Placental pericyte (primary cell): ENCODE measurements around a stretch of chrX.

- CAGE, long polyA plus RNA, result no peak
These were observed 163.9 kb downstream of the PRKX start for GRCh38 chrX:3549382-3550064.

- CAGE, long polyA plus RNA, result no peak
These were observed 30.1 kb upstream of the PRKX start for GRCh38 chrX:3743529-3743996.

DNA sequence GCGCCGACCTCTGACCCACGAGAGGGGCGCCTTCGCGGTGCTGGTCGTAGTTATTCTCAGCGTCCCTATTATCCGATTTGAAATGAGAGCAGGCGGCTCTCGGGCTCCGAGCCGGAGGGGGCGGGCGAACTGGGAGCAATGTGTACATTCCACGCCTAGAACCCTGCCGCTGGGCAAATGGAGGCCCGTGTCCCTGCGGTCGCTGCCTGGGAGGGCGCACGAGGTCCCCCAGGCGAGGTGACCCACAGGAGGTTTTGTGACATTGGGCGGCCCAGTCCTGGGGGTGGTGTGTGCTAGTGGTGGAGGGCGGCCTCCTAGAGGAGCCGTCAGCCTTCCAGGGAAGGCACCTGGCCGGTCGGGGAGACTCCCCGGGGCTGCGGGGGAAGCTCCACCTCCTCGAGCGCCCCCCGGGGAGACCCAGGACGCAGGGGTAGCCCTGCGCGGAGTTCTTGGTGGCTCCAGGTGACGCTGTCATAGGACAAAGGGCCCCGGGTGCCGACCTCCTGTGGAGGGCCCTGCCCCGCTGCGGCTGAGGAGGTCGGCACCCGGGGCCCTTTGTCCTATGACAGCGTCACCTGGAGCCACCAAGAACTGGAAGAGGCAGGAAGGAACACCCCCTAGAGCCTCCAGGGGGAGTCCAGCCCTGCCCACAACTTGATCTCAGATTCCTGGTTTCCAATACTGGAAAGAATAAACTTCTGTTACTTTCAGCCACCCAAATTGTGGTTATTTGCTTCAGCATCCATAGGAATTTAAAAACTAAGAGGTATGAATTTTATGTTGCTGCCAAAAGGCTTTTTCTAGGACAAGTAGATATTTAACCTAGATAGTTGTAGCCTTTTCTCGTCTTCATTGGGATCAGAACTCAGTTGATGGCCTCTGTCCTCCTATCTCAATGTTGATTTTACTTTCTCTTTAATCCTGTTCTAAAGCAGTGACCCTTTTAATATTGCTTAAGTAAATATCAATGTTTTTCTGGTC, 102.8 kb upstream of the PRKX start:
- CAGE, long polyA plus RNA, result no peak

GRCh38 chrX:3817325-3818130, 104.1 kb upstream of the PRKX start:
- CAGE, long polyA plus RNA, result no peak

- CAGE, long polyA plus RNA, result no peak
These were observed 109.5 kb upstream of the PRKX start for GRCh38 chrX:3822862-3823427.

- CAGE, long polyA plus RNA, result no peak
These were observed 1176.6 kb downstream of the NLGN4X start for GRCh38 chrX:5052064-5052465.

GRCh38 chrX:7132200-7133186, 15.0 kb upstream of the STS start:
- CAGE, long polyA plus RNA, result no peak

GRCh38 chrX:7252183-7252617, 104.2 kb upstream of the PUDP start:
- CAGE, long polyA plus RNA, result no peak

DNA sequence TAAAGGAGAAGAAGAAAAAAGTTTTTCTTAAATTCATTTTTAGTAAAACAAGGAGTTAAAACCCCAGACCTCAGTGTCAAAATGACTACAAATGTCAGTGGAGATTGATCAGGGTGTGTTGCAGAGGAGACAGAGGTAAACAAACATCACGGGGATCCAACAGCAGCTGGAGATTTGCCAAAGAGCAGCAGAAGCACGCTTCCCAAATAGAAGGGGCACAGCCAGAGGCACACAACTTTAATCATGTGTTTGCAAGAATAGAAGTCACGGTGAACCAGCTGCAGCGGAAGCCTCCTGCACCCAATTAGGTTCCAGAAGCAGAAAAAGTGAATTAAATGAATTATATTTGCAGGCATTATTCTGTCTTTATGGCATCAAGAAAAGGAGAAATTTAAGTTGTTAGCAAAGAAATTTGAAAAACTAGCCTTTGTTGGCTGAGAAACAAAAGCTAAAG, 129.5 kb upstream of the FAM9B start:
- CAGE, long polyA plus RNA, result no peak

DNA sequence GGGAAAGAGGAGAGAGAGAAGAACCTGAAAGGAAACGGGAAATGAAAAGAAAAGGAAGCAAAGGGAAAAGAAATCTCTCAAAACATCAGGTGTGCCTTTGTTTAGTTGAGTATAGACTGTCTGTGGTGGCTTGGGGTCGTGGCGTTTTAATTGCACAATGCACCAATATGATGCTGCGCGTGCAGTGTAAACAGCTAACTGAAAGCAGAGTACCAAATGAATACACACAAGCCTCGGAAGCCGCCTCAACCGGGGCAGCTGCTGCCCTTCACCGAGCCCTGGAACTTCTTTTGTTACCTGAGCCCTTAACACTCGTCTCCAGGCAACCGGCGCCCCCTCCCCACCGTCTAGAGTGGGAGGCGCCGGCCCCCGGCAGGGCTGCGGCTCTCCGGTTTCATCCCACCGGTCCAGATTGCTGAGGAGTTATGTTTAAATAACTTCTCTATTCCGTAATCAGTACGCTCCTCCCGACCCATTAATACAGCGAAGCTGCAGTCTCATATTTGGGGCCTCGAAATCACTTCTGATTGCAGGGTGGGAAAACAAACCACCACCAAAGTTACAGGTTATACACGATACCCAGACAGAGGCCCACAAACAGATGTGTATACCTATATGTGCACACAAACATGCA, 173.2 kb upstream of the TBL1X start:
- CAGE, long polyA plus RNA, result no peak

DNA sequence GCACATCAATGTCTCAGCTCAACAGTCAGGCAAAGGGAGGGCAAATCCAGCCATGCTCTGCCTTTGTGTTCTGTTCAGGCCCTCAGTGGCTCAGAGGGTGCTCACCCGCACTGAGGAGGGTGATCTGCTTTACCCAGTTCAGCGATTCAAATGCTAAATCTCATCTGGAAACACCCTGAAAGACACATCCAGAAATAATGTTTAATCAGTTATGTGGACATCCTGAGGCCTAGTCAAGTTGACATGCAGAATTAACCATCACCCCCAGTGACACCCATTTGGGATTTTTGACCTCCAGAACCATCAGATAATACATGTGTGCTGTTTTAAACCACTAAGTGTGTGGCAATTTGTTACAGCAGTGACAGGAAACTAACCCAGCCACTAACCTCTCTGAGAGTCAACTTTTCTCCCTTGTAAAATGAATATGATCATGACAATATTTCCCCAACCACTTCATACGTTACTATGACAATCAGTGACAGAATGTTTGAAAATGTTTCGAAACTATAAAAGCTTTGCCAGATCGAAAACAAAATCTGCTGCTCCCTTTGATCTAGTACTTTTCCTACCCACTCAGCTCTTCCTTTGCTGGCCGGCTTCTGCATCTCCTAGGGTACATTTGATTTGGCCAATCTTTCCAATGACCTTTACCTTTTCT, 8.4 kb upstream of the TBL1X start:
- CAGE, long polyA plus RNA, result no peak

GRCh38 chrX:9687846-9688338, 77.8 kb downstream of the GPR143 start:
- CAGE, long polyA plus RNA, result no peak

DNA sequence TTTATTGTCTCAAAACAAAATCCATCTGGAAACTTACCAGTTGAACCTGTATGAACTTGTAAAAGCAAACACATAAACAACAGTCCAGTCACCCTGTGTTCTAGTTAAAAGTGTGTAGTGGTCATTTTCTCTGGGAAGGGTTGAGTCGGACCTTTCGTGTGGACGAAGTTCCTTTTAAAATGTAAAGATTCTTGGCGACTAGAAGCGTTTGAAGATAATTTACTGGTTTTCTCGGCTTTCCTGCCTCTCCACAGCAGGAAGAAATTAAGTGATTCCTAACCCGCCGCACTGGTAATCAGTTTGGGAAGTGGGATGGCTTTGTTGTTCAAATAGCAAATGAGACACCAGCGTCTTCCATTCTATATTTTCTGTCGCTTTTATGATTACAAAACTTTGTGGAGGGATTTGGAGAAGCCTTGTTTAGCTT, 1.2 kb downstream of the SHROOM2 start:
- CAGE, long polyA plus RNA, result no peak

GRCh38 chrX:10062182-10062744, 94.5 kb upstream of the CLCN4 start:
- CAGE, long polyA plus RNA, result no peak

DNA sequence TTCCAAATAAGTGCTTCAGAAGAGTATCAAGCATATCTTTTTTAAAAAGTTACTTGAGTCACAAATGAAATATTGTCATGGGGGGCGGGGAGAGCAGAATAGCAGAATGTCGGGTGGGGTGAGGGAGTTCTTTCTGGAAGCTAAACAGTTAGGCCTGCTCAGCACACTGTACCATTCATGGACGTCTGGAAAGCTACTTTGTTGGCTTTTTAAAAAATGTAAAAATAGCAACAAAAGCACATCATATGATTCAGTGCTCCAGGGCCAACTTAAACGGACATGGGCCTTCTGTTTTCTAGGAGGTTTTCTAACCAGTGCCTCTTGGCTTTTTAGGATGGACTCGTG, 57.4 kb upstream of the CLCN4 start:
- CAGE, long polyA plus RNA, result no peak

DNA sequence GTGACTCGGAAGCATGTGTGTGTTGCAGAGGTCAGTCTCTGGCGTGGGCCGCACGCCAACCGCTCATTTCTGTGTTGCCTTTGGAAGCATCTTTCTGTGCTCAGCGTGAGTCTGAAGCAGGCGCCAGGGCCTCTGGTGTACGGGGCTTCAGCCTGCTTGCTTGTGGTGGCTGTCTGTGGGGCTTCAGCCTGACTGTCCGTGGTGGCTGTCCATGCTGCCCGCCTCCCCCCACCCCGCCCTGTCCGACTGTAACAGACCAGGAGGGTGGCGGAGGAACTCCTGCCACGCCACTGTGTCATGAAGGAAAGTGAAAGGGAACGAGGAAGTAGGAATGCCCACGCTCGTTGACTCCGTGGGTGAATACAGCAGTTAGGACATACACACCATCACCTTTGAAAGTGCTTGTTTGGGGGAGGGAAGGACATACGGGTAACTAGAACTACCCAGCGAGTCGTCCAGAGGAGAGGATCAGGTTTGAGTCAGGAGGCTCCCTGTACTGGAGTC, 14.6 kb upstream of the CLCN4 start:
- CAGE, long polyA plus RNA, result no peak

DNA sequence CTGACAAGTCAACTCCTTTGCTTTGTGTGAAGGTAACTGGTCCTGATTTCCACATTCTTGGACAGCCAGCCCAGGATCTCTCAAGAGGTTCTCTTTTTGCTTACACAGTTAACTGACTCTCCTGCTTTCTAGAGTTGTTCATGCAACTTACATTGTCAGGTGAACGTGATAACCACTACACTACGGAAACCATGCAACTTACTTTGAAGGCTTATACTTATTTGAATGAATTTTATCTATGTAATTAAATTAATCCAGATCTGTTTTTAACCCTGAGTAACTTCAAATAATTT, 128.8 kb downstream of the CLCN4 start:
- CAGE, long polyA plus RNA, result no peak

GRCh38 chrX:10589559-10590119, 30.7 kb downstream of the MID1 start:
- CAGE, long polyA plus RNA, result no peak

DNA sequence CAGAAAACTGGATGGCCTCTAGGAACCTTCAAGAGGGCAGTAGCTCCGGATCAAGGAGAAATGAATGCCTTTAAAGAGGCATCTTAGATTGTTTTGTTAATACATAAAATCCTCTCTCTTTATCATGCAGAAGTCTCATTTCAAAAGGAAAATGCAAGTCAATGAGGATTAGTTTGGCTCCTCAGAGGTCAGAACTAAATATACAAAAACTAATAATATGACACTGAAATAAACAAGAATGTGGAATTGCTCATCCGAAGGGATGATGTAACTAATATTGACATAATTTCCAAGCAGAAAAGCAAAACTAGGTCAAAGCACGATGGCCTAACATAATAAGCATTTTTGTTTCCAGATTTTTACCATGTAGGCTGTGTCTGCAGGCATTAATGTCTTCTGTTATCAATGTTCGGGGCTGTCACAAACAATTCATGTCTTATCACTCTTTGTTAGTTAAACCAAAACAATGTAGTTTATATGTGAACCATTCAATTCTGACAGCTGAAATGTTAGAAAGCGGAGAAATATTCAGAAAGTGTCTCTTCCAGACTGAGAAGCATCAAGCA, 8.7 kb downstream of the MID1 start:
- CAGE, long polyA plus RNA, result no peak

- CAGE, long polyA plus RNA, result no peak
These were observed 135.3 kb upstream of the MID1 start for GRCh38 chrX:10755545-10756229.